ENCODE measurements around the genes CHIT1 and LAX1.

GRCh38 chr1:203201532-203202021 lies 15.1 kb upstream of the CHI3L1 start:
- RRBS = no CpG with 5 or more reads among the region's 6 CpGs

DNA sequence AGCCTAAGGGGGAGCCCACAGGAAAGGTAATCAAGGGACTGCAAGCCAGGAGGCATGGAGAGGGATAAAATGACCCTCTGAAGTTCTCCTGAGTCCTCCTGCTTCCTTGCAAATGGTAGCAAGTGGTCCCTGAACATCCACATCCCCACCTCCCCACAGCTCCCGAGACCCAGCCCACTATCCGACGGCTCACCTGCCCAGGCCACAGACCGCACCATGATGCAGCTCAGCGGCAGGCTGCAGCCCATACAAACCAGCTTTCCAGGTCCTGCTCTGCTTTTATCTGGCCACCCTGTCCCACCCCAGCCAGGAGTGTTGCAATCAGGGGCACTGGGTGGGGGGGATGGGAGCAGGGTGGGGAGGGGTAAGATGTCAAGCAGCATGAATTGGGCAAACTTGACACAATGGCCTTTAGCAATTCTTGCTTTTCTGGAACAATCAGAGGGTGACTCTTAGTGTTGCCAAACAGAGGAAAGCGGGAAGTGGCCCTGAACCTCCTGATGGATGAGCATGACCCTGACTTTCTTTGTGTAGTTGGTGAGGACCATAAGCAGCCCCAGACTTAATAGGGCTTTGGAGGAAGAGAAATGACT lies at the start of gene CHIT1:
Gene CHIT1 (minus strand): TSS at position 255 of the 593 bp plus-strand sequence.
- RRBS = no CpG with 5 or more reads among the region's 6 CpGs

DNA sequence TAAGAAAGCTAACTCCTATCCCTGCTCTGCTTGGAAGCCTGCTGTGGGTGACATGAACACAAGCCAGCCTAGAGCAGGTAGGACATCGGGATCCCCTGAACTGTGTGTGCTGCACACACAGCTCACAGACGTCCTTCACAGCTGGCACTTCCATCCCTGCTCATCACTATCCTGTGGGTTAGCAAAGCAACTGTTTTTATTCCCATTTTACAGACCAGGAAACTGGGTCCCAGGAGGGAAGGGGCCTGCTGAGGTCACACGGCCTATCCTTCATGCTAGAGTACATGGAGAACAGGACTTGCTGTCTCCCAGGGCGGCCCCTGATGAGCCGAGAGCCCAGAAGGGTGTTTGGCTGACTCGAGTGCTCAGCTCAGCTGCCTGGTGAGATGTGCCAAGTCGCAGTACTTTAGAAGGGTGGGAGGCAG lies 28.4 kb upstream of the BTG2 start:
- RRBS = no CpG with 5 or more reads among the region's 7 CpGs

DNA sequence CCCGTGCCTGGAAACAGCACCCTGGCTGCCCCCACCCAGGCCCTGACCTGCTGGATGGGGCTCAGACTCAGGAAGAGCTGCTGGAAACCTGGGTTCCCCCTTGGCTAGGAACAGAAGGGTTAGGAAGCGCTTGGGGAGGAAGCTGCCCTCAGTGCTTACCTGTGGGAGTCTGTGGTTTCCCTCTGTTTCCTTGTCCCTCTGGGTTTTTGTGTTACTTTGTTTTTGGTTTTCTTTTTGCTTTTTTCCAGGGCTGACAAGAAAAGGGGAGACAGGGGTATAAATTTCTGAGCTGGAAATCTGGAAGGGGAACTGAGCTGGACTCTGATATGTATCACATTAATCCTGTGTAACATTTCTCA lies 28.0 kb upstream of the BTG2 start:
- RRBS = no CpG with 5 or more reads among the region's 2 CpGs

GRCh38 chr1:203282734-203283503 lies 22.4 kb upstream of the BTG2 start:
- RRBS = no CpG with 5 or more reads among the region's 11 CpGs

- RRBS = no CpG with 5 or more reads among the region's 2 CpGs
Observed at GRCh38 chr1:203308372-203308508, 2.9 kb downstream of the BTG2 start.

DNA sequence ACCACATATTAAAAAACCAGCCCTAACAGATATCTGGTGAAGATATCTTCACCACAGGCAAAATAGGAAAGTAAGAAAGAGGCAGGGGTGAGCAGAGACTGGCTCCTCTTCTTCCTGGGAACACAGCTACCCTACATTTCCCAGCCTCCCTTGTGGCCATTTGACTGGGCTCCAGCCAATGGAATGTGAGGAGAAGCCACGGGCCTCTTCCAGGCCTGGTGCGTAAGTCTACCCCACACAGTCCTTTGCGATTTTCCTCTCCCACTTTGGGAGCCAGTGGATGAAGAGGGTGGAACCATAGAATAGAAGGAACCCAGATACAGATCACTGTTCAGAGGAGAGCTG lies 21.8 kb upstream of the FMOD start:
- RRBS = no CpG with 5 or more reads among the region's 3 CpGs

- RRBS = no CpG with 5 or more reads among the region's 5 CpGs
Observed at GRCh38 chr1:203374013-203374598, 23.2 kb upstream of the FMOD start.

DNA sequence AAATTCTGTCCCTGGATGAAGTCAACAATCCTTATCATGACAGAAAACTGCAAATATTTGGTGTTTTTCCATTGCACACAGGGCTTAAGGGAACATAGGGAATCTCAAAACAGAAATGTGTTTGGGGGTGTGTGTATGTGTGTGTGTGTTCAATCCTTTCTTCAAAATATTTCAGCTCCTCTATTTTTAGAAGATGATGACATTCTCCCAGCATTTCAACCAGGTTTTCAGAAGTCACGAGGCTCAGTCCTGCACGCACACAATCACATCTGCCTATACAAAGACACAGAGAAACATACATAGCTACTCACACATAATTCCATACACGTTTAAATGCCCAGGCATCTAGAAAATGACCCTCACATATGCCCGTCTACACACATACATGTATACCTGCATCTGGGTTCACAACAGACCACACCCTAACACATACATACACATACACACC lies 28.0 kb upstream of the FMOD start:
- RRBS = no CpG with 5 or more reads among the region's 4 CpGs

DNA sequence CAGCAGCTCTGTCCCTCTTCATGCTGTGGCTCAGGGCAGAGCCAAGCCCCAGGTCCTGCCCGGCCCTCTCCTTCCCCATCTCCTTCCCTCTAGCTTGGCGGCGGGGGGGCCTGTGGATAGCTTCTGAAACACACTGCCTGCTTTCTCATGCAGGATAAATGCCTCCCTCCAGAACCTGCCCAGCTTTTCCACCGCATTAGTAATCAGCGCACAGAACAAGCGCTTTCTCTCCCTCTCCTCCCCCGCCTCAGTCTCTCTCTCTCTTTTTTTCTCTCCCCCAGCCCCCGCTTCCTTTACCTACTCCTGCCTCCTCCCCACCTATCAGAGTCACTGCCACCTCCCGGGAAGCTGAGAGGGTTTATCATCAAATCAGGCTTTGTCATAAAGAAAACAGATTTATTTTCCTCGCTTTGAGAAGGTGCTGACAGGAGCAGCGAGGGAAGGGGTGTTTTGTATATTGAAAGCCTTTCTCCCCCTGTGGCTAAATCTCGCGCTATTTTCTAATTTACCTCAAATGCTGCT lies 20.1 kb downstream of the OPTC start:
- RRBS = no CpG with 5 or more reads among the region's 13 CpGs

- RRBS = 15% methylated on average over 3 of the region's 21 CpGs
Observed at GRCh38 chr1:203555695-203557006, 62.2 kb downstream of the OPTC start.

DNA sequence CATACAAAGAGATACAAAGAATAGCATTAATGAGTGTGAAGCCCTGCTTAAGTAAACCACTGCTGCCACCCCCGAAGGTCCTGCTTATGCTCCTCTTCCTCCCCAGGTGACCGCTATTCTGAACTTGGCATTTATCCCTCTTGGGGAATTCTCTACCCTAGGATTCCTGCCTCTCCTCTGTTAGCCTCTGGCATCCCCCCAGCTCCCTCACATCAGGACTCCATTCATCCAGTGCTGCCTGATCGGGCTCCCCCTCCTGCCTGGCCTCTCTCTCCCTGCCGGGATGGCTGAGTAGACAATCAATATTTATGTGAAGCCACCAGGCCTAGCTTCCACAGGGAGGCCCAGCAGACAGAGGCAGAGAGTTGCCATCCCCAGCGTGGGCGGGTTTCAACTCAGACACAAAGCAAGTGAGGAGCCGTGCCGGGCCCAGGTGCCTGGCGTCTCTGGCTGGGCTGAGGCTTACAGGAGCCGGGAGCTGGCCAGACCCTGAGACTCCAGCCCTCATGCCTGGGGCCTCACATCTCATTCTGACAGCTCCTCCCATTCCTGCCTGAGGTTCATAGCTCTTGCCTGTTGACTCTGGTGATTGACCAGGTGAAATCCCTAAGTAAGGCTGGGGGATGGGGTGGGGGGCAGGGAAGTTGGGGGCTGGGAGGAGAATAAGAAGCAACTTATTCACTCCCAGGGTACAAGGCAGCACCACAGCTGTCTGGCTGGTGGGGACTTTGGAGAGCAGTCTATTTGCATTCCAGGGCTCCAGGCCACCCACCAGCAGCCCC lies 34.5 kb upstream of the ATP2B4 start:
- RRBS = 15% methylated on average over 3 of the region's 10 CpGs

DNA sequence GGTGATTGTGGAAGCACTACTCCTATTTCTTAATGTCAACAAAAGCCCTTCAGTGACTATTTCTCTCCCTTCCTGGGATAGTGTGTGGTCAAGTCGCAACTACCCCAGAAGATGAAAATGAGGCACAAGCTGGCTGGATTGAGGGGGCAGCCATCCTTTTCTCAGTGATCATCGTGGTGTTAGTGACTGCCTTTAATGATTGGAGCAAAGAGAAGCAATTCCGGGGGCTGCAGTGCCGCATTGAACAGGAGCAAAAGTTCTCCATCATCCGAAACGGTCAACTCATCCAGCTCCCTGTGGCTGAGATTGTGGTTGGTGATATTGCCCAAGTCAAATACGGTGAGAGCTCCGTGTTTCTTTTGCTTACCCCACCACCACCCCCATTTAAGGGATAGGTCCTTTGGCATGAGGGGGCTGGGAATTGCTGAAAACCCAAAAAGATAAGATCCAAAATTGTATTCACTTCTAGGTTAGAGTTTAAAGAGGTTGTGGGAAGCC lies 65.6 kb upstream of the LAX1 start:
- RRBS = no CpG with 5 or more reads among the region's 8 CpGs

DNA sequence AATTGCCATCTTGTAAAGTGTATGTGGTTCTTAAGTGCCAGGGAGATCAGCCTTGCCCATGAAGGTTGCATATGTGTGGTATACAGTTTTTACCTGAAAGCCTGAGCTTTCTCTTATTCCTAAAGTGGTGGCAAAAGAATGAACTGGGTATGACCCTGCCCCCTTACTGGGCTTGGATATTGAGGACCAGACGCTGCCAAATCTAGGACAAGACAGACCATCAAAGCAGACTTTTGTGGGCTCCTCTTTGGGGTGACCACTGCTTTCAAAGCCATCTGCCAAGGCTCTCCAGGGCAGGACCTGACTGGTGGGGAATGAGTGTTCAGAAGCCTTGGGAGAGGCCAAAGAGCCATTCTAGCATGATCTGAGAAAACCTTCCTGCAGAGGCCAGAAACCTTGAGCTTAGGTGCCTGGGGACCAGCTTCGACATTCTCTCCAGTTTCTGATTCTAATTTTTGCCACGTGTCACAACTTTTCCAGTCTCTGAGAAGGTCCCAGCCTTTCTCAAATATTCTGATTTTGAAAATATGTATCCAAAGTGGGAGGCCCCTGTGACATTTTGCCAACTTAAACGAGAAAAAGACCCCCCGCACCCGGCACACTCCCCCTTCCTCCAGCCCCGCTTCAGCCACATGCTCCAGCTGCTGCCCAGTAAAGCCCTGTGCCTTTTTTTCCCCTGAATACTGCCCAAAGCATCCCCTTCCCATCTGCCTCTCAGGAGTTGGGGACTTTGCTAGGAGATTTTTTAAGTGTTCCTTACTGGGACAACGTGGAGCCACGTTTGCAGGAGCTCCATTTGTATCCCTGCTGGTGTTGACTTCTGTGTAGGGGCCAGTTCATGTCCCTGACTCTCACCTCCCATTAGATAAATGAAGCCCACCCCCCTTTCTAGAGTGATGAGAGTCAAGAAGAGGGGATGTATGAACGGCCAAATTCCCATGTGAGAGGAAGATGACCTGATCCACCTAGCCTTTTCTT lies 24.0 kb upstream of the LAX1 start:
- RRBS = no CpG with 5 or more reads among the region's 10 CpGs

- RRBS = no CpG with 5 or more reads among the region's 12 CpGs
Observed at GRCh38 chr1:203764775-203765421, at the start of gene LAX1. LAX1 (plus strand) TSS chr1:203765183.

DNA sequence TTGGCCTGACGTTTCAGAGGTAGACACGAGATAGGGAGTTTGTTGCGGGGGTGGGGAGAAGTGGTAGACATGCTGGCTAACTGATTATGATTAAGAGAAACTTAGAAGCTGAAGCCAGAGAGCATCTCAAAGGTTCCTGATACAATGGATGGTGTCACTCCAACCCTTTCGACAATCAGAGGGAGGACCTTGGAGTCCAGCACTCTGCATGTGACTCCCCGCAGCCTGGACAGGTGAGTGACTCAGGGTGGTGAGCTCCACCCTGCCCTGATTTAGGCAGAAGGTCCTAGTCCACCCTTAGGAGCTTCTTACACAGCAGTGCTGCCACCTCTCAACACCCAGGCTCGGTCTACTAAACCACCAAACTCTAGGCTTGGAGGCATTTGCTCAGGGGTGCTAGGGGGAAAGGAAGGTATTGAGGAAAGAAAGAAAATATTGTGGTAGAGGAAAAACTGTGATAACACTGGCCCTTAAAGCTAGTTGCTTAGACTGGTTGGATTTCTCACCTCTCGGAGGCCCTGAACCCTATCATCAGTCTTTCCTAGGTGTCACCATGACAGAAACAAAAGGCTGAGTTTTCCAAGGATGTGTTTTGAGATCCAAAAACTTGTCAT lies 546 bp downstream of the LAX1 start:
- RRBS = no CpG with 5 or more reads among the region's 7 CpGs

DNA sequence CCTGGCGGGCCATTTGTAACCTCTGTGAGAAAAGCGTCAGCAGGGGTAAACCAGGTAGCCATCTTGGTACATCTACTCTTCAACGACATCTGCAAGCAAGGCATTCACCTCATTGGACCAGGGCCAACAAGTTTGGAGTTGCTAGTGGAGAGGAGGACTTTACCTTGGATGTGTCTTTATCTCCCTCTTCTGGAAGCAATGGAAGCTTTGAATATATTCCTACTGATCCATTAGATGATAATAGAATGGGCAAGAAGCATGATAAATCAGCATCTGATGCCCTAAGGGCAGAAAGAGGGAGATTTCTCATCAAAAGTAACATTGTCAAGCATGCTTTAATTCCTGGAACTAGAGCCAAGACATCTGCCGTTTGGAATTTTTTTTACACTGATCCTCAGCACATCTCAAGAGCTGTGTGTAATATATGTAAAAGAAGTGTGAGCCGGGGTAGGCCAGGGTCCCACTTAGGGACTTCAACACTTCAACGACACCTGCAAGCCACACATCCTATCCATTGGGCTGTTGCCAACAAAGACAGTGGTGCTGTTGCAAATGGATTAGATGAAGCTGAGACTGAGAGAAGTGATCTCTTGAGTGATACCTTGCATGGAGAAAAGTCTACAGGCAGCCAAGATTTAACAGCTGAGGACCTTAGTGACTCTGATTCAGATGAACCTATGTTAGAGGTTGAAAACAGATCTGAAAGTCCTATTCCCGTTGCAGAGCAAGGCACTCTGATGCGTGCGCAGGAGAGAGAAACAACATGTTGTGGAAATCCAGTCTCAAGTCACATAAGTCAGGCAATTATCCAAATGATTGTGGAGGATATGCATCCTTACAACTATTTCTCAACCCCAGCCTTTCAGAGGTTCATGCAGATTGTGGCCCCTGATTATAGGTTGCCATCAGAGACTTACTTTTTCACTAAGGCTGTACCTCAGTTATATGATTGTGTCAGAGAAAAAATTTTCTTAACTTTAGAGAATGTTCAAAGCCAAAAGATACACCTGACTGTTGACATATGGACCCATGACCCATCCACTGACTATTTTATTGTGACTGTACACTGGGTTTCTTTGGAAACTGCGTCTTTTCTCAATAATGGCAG lies 2.9 kb downstream of the ZBED6 start:
- RRBS = no CpG with 5 or more reads among the region's 10 CpGs

DNA sequence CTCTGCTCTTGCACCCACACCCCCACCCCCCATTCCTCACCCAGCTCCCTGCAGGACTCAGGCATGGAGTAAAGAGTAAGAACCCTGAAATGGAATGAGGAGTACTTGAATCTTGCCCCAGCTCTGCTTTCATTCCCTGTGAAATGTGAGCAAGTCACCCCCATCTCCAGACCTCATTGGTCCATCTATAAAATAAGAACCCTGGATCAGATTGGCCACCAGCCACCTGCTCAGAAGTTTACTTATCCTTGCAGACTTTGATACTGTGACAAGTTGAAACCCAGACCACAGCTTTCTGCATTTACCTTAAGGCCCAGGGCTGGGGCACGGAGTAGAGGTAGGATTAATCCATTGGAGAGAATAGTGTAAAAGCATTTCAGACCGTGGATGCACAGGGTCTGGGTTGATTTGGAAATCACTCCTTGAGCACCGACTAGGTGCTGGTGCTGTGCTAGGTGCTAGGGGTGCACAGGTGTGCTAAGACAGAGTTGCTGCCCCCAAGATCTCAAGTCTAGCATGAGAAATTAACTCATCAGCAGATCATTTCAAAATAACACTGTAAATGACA lies 2.1 kb downstream of the KISS1 start:
- RRBS = no CpG with 5 or more reads among the region's 3 CpGs

DNA sequence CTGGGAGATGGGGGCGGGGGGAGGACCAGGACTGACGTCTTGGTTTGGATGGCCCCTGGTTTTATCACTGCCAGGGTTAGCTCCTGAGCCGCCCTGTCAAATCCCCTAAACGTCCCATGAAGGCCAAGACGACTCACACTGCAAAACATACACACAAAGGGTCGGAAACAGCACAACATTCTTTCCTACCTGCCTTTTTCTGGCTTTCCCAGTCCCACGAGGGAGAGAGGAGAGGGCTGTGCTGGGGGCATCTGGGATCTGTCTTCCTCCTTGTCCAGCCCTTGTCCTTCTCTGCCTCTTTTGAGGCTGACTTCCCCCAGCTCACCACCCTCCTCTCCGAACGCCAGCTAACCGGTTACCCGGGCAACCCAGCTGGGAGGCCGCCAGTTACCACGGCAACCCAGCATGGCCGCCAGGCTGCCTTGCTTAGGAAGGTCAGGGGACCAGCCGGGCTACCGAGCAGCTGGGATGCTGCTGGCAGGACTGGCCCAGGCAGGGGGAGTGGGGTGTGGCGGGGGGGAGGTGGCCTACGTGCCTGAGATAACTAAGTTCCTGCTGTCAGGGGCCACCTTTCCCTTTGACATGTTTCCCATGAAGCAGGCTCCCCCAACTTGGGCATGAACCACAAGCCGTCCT lies 8.9 kb downstream of the PLEKHA6 start:
- RRBS = 5% methylated on average over 4 of the region's 19 CpGs

DNA sequence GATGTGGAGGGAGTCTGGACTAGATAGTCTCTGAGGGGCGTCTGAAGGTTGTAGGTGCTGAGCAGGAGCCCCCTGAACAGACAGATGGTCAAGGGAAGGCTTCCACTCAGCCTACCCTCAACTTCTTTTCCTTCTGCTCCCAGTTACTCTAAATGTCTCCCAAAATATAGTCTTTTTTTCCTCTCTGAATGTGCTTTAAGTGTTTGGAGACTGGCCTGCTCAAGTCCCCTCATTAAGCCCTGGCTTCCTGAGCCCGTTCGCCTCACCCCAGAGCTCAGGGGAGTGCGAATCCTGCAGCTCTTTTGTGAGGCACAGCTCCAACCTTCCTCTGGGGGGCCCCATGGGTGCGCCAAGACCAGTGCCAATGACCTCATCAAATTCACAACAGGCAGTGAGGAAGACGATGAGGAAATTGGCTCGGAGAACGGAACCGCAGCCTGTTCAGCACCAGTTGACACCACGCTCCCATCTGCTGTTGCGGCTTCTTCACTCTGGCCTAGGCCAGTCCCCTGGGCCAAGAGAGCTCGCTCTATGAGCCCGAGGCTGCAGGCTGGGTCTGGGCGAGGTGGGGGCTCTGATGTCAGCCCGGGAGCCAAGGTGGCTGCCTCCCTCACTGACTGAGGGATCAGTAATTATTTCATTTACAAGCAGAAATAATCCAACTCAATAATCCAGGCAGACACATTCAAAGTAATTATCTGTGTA lies 2.3 kb downstream of the PLEKHA6 start:
- RRBS = no CpG with 5 or more reads among the region's 15 CpGs

Measured in brain (tissue), 1 donor.